Occipital lobe (tissue), 2 donors: ENCODE measurements around the gene LGALS12.

DNA sequence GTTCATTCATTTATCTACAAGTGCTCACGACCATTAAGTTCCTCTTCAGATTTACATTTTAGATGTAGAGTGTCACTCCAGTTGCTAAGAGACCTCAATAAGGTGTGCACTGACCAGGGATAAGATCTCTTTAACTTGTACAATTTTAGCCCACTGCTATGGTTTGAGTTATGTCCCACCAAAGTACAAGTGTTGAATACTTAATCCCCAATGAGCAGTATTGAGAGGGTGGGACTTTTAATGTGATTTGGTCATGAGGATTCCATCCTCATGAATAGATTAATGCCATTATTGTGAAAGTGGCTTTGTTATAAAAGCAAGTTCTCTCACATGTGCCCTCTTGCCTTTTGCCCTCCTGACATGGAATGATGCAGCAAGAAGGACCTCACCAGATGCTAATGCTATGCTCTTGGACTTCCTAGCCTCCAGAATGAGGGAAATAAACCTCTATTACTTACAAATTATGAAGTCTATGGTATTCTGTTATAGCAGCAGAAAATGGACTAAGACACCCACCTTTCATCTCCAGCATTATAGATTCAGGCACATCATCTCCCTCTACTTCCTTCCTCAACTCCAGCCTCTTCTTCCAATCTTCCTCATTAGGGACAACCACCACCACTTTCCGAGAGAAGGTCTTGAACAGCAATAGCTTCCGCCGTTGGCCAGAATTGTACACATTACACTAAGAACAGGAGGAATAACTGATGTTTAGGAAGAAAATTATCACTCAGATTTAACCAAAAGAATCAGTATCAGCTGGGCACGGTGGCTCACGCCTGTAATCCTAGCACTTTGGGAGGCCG, 7.5 kb downstream of the HNRNPUL2 start:
- RAMPAGE, long total RNA: no peak

DNA sequence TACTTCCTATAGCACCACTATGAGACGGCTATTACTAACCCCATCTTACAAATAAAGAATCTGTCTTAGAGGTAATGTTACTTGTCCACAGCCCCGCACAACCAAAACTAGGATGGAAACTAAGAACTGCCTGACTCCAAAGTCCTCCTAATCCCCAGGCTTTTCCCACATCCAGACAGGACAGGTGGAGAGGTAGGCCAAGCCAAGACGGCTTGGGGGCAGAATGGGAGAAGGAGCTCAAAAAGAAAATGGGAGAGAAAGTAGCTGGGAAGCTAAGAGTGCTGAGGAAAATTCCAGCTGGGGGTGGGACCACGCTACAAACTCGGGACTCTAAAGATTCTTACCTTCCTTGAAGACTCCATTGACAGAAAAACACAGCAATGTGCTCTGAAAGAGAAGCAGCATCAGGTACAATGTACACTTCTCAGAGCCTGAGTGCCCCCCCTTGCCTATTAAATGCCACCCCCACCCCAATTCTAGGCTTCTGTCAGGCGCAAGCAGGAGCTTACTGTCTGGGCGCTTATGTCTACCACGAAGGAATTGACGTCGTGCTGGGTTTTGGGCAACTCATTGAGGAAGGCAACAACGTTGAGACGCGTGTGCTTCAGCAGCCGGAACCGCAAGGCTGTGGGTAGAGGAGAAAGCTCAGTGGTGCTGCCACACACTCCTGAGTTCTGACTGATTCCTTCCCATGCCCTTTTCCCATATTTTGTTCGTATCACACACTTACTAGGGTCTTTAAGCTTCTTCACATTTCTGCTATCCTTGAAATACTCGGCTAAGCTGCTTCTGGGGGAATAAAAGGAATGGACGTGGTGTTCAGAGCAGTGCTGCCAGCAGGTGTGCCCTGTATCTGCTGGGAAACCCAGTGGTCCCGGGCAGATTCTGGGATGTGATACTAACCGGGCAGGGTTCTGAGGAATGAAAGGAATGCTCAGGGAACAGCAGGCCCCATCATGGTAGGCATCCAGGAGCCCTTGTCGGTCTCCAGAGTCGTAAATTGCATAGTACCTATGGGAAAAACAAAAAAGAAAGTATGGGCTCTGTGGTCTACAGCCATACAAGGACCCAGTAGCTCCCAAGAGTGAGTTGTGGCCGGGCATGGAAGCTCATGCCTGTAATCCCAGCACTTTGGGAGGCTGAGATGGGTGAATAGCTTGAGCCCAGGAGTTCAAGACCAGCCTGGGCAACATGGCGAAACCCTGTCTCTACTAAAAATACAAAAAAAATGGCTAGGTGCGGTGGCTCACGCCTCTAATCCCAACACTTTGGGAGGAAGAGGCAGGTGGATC, 4.2 kb upstream of the TMEM223 start:
- RAMPAGE, long total RNA: no peak

GRCh38 chr11:62841925-62842945, 2.8 kb upstream of the WDR74 start:
- RAMPAGE, long total RNA: no peak

DNA sequence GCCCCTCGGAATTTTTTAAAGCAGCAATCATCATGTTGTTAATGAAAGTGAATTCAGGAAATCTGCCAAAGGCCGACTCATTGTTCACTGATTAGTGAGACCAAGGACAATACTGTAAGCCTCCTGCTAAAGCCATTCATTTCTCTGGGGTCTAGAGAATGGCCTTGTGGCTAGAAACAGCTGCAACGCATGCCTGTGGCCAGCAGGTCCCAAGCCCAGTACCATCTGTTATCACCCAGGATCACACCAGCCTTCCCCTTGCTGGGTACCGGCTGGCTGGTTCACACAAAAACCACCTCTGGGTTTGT, 1.2 kb downstream of the PLAAT5 start:
- RAMPAGE, long total RNA: no peak

GRCh38 chr11:63505692-63506560, at the start of gene LGALS12:
LGALS12 (plus strand) TSS chr11:63506084.
- RAMPAGE, long total RNA: no peak

DNA sequence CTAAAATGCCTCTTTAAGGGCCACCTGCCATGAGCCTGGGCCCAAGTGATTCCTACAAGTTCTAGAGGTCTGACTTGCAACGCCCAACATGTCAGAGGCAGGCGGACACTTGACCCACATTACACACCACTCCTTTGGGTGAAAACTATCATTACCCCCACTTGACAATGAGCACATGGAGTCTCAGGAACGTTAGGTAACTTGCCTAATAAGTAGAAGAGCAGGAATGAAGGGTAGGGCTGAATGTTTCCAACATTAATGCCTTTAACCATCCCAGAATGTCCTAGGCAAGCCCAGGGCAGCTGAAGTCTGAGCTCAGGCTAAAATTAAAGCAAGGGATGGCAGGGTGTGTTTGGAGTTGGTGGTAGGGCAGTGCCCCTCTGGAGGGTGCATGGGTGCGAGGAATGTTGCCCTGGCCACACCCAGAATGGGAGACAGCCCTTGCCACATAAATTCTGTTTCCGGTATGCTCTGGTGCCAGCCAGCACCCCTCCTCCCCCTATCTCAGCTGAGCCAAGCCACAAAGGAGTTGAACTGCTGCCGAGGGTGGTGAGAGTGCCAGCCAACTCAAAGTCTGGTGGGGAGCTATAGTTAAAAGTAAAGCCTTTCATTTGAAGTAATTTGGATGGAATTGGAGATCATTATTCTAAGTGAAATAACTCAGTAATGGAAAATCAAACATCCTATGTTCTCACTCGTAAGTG, 2.5 kb downstream of the PLAAT2 start:
- RAMPAGE, long total RNA: no peak

DNA sequence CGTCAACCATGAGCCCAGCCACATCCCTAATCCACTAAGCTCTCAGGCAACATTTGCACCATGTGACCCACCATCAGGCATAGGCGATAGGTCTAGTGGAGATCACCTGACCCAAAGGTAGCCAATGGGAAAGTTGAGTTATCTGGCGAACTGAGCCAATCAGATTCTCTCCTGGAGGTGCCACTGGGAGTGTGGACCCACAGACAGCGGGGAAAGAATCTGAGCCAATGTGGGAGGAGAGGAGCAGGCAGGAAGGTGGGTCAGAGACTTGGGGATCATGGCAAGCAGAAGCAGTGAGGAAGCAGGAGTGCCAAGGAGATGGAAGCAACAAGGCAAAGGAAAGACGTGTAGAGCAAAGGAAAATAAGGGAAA, 10.8 kb upstream of the PLAAT2 start:
- RAMPAGE, long total RNA: no peak

DNA sequence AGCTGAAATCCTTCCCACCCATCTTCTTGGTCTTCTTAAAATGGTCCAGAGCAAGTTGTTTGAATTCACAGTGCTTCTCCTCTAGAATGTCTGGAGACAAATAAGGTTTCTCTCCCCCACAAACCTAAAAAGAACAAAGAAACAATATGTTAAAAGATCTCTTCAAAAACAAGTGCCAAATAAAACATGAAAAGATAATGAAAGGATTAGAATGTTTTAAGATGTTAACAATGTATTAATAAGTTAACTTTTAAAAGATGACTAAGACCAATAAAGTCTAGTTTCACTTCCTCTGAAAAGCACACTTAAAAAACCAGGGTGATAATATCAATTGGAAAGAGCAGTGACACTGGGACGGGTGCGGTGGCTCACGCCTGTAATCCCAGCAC, 17.1 kb upstream of the PLAAT3 start:
- RAMPAGE, long total RNA: no peak

DNA sequence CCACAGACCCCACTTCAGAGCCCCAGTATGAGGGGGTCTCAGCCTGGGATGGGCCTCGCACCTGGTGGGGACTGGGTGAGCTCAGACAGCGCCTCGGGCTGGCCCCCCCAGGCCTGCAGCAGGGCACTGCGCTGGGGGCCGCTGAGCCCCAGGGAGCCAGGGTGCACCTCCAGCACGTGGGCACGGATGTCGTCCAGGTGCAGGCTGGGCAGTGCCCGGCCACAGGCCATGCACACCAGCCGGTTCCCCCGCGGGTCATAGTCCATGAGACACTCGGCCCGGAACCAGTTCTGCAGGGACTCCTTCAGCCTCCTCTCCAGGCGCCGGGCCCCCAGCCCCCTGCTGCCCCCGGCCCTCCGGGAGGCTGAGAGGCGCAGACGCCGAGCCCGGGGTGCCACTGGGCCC, 3.8 kb downstream of the ZFTA start:
- RAMPAGE, long total RNA: no peak

DNA sequence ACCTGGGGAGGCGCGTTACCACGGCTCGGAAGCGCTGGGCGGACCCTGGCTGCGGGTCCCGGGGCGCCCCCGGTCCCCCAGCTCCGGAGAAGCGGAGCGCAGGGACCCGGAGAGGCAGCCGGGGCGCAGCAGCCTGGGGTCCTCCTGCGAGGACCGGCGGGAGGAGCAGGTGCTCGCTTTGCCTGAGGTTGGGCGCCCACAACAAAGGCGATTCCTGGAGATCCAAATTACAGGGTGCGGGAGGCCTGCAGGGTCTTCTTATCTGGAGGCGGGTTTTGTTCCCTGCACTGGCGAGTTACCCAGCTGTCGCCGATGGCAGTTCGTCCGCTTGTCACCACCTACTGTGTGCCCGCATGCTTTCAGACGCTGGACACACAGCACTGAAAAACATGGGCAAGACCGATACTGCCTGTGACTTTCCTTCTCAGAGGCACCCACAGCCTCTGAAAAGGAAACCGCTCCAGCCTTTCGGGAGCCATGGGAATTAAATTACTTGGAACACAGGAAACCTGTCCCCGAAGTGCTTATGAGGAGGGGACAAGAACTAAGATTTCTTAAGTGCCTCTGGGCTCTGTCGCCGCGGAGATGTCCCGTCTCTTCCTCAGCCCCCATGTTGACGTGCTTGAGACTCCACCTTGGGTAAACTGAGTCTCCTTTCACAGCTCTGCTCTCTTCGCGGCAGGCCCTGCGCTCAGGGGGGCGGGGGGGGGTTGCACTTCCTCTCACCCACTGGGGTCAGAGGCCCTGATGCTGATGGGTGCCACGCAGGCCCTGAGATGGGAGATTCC, 1.3 kb upstream of the ZFTA start:
- RAMPAGE, long total RNA: no peak

DNA sequence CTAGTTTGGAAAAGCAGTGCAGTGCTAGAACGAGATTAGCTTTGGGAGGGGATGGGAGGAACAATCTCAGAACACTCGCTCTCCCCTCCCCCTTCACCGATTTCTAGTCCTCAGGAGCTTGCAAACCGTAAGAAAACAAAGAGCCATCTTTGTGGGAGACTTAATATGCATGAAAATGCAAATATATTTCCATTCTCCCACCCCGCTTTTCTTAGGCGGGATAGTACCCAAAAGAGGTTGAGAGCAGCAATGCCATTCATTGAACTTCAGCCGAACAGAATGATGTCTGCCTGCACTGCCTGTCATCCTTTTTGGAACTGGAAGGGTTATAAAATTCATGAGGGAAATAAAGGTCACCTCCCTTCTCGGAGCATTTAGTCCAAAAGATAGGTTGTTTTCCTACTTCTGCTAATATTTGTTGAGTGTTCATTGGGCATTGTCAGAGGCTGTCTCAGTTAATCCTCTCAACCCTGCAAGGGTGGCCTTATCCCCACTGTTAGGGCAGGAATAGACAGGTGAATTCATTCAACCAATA, 1.2 kb downstream of the SPINDOC start:
- RAMPAGE, long total RNA: no peak

DNA sequence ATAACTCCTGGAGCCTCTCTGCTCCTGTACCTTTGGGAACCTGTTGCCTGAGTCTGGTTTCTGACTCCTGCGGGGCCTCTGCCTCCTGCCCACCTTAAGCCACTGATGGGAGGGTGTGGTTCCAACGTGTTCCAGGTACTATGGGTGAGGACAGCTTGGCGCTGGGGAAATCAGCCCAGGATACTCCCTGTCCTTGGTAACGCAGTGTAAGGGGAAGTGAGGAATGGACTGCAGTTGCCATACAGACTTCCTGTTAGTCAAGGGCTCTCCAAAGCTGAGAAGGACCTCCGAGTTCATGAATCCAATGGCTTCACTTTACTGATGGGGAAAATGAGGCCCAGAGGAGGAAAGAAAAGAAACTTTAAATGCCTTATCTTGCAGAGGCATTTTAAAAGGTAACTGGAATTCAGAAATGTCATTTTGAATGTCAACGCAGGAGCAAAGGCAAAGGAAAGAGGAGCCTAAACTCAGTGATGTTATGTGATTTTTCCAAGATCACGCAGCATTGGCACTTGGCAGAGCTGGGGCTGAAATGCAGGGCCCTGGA, 1.1 kb upstream of the MARK2 start:
- RAMPAGE, long total RNA: no peak

DNA sequence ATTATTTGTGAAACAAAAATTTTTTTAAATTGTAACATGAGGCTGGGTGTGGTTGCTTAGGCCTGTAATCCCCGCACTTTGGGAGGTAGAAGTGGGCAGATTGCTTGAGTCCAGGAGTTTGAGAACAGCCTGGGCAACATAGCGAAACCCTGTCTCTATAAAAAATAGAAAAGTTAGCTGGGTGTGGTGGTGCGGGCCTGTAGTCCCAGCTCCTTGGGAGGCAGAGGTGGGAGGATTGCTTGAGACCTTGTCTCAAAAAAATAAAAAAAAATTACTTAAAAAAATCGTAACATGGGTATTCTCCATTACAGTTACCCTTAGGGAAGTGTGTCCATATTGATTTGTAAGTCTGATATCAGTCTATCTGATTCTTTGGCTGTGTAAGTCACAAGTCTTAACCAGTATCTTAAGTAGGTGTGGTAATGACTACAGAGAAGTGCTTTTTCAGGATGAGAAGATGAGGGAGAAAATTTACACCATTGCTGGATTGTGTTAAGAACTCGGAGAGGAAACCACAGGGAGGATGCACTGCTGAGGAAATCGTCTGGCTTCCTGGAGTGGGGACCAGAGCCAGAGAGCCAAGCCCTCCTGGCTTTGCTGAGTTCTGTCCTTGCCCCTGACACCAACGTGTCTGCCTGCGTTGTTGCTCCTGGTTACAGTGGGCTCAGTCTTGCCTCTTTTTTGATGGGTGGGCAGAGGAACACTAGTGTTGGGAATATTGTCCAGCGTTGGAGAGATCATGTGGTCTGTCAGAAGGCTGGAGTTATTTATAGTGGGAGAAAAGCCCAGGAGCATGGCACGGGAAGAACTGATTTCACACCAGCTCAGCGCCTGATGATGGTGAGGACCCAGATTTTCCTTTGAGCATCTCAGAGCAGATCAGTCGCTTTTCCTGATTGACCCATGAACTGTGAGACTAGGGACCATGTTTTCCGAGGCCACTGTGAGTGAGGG, 29.4 kb downstream of the MARK2 start:
- RAMPAGE, long total RNA: no peak

DNA sequence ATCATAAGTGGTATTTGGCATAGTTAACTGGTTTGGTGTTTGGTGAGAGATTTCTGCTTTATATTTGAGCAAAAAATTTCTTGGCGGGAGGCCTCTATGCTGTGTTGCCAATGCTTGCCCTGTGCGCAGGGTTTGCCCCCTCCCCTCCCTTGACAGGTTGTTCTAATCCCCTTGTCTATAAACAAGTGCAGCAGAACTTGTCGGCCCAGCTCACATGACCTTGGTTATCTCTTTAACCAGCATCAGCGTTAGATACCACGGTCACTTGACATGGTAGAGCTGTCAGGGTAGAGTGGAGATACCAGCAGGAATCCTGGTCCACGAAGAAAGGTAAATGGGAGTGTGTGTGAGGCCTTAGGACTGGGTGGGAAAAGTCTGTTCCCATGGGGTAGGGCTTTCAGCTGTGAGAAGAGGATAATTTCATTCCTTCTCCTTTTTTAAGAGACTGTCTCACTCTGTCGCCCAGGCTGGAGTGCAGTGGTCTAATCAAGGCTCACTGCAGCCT, 35.7 kb downstream of the MARK2 start:
- RAMPAGE, long total RNA: no peak

GRCh38 chr11:63879675-63880068, 37.3 kb downstream of the RCOR2 start:
- RAMPAGE, long total RNA: no peak

GRCh38 chr11:63916271-63916751, 653 bp downstream of the RCOR2 start:
- RAMPAGE, long total RNA: no peak

DNA sequence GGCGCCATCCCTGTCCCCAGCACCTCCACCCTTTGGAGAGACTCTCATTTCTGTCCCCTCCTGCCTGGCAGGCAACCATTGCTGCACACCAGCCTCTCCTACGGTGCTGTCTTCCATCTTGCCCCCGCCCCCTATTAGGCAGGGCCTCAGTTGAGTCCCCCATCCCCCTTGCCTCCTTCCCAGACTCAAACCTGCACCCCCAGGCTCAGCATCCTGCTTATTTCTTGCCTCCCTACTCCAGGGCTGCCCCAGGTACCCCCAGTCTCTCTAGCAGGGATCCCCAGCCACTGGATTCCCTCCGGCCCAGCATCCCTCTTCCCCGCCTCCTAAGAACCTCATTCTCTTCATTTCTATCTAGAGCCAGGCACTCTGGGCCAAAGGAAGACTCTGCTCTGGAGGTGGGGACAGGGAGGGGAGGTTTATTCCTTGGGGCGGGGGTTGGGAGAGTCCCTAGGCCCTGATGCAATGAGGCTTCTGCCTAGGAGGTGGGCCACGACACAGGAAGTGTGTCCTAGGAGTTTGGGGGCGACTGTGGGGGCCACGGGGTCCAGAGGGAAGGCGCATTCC, 1.8 kb upstream of the RCOR2 start:
- RAMPAGE, long total RNA: no peak

DNA sequence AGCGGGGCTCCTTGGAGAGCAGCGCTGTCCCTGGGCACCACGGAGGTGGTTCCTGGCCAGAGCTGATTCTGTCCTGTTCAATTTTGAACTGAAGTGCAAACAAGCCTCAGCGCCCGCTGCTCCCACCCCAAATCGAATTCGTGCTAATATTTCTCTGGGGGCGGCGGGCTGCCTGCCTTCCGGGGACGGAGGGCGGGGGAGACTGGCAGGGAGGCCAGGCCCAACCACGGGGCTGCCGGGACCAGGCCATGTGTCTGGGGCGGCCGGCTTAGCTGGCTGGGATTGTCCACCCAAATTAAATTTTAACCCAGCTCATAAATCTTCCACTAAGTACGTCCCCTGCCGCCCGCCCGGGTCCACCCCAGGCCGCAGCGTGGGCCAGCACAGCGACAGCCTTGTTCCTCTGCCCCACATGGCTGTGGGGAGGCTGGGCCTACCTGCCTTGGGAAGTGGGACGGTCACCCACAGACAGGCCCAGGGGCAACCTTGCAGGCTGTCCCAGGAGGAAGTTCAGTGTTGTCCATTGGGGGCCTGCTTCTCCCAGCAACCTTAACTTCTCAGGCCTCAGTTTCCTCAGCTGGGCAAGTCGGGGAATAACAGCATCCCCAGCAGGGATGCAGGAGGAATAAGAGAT, 49.6 kb downstream of the FLRT1 start:
- RAMPAGE, long total RNA: no peak

DNA sequence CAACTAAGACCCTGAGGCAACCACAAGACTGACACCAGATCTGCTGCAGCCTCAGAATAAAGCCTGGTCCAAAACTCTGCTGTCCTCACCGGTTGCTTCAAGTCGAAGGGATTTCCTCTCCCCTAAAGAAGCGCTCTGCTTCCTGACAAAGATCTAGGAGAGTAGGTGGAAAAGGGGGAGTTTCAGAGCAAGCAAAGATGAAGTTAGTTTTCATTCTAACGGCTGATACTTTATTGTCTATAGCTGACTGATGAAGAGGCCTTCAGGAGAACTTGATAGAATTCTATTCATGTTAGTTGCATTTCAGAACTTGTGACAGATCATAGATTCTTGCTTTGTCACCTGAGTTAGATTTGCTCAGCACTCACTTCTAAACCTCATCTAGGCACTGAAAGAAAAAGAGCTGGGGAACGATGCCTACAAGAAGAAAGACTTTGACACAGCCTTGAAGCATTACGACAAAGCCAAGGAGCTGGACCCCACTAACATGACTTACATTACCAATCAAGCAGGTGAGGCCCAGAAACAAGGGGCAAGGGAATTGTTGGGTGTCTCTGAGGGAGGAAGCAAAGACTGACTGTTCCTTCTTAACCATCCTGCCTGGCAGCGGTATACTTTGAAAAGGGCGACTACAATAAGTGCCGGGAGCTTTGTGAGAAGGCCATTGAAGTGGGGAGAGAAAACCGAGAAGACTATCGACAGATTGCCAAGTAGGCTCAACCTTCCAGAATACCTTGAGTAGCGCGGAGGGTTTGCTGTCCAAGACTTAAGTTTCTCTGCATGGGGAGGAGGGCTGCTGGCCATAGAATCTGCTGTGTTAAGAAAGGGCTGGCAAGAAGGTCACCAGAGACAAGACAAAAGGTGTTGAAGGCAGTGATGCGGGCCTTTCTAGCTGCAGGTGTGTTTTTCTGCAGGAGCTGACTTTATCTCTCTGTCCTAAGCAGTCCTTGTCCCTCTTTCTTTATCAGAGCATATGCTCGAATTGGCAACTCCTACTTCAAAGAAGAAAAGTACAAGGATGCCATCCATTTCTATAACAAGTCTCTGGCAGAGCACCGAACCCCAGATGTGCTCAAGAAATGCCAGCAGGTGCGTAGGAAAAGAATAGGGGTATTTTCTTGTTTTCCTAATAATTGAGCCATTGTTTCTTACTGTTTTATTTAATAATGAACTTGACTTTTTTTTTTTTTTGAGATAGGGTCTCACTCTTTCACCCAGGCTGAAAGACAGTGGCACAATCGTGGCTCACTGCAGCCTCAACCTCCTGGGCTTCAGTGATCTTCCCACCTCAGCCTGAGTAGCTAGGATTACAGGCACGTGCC, 9.2 kb upstream of the FERMT3 start:
- RAMPAGE, long total RNA: no peak

GRCh38 chr11:64248251-64249107, 1.7 kb upstream of the PPP1R14B start:
- RAMPAGE, long total RNA: no peak